CD14-positive monocyte (primary cell): ENCODE measurements around a stretch of chr1.

DNA sequence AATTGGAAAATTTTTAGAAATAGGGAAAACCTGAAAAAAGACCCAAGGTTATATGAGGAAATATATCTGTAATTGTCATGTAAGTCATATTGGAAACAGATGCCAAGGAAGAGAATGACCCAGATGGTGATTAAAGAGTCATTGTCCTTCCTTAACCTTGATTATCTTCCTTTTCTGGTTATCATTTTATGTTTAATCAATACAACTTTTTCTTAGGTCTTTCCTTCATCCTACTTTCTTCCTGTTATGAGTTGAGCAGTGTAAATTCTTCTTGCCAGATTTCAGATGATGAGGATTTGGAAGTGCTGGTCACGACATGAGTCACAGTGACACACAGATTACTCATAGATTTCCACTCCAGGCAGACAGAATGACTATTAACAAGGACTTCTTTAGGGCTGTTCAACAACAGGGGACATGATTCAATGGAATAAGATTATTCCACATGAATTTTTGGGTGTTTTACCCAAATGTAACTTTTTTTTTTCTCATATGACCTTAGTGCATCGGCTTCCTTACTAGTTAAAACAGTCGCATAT is 44.0 kb downstream of the PRRX1 start:
- CAGE, long polyA plus RNA = no peak

GRCh38 chr1:170729621-170730063 is 65.7 kb downstream of the PRRX1 start:
- CAGE, long polyA plus RNA = no peak

- CAGE, long polyA plus RNA = no peak
Observed at GRCh38 chr1:171160929-171161379, 24.1 kb upstream of the FMO2 start.

- CAGE, long polyA plus RNA = no peak
Observed at GRCh38 chr1:171319597-171320344, 5.8 kb downstream of the FMO4 start.

- CAGE, long polyA plus RNA = start-site peak on the plus strand at chr1:171532361-171532776, 601 and 271 reads in 2 replicates
Observed at GRCh38 chr1:171532196-171532994, 47.1 kb downstream of the PRRC2C start.

- CAGE, long polyA plus RNA = no peak
Observed at GRCh38 chr1:171655325-171655984, 3.0 kb upstream of the MYOC start.

DNA sequence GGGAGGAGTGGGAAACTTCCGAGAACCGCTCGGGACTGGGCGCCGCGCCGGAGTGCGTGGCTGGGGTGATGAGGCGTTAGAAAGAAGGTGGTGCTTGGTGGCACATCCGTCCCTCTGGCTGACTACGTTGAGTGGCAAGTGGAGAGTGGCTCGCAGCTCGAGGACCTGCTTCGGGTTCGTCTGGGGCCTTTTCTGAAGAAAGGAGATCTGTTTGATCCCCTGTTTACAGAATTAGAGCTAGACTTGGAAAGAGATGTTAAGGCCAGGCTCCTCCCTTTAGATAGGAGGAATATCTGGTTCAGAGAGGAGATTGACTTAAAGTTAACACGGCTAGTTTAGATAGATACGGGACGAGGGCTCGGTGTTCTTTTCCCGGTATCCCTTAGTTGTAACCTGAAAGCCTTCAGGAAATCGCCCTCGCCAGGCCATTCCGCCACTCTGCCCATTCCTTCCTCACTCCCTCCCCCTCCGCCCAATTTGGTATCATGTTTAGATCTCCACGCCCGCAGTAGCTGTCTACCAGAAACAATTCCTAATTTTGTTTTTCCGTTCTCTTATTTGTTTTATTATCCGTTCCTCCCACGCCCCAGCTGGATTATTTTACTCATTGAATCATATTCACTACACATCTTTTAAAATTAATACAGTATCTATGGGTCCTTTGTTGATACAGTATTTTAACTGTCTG is 568 bp upstream of the VAMP4 start:
- CAGE, long polyA plus RNA = no peak

GRCh38 chr1:171783525-171784285 is 2.2 kb downstream of the METTL13 start:
- CAGE, long polyA plus RNA = no peak

DNA sequence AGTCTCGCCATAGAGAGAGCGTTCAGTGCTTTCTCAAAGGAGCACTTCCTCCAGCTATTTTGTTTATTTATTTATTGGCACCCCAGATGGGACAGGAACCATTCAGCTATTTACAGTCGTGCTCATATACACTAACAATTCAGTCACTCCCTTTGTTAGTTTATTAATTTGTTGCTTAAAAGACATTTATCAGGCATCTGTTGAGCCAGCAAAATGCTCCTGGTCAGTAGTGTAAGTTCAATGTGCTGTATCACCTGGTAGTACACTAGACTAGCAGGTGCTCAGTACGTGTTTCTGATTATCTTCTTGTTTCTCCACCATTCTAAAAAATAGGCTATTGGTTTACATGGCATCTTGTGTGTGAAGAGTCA is 156.2 kb downstream of the DNM3 start:
- CAGE, long polyA plus RNA = no peak

DNA sequence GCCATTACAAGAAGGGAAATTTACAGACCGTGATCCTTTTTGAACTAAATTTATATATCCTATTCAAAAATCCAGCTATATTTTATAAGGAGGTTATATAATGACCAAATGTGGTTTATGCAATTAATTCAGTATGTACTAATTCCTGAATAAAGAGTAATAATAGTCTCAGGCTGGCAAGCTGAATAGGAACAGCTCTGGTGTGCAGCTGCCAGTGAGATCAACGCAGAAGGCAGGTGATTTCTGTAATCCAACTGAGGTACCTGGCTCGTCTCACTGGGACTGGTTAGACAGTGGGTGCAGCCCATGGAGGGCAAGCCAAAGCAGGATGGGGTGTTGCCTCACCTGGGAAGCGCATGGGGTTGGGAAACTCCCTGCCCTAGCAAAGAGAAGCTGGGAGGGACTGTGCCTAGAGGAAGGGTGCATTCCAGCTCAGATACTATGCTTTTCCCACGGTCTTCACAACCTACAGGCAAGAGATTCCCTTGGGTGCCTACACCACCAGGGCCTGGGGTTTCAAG is 183.1 kb downstream of the DNM3 start:
- CAGE, long polyA plus RNA = no peak

GRCh38 chr1:172443343-172443897 is 449 bp downstream of the PIGC start:
- CAGE, long polyA plus RNA = no peak

GRCh38 chr1:172500252-172500657 is 32.7 kb upstream of the SUCO start:
- CAGE, long polyA plus RNA = no peak

GRCh38 chr1:172775600-172776373 is 116.9 kb downstream of the FASLG start:
- CAGE, long polyA plus RNA = no peak

- CAGE, long polyA plus RNA = no peak
Observed at GRCh38 chr1:172819087-172819640, 160.3 kb downstream of the FASLG start.

DNA sequence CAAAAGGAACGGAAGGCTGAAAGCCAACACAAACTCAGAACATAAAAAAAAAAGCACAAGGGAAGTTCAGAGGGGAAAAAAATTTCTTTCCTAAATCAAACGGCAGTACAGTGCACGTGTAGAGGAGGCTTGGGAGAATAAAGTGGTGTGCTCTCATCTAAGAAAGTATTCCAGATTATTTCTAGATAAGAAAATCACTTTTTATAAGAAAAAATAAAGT is 256 bp upstream of the TNFSF18 start:
- CAGE, long polyA plus RNA = no peak

- CAGE, long polyA plus RNA = no peak
Observed at GRCh38 chr1:173441791-173442448, 35.2 kb upstream of the PRDX6 start.

GRCh38 chr1:173475667-173476317 is 1.3 kb upstream of the PRDX6 start:
- CAGE, long polyA plus RNA = no peak

GRCh38 chr1:173642773-173643140 is 7.6 kb downstream of the TEX50 start:
- CAGE, long polyA plus RNA = no peak

- CAGE, long polyA plus RNA = no peak
Observed at GRCh38 chr1:173823790-173824062, 747 bp upstream of the DARS2 start.

GRCh38 chr1:173863833-173864101 is 4.4 kb upstream of the ZBTB37 start:
- CAGE, long polyA plus RNA = no peak